Choroid plexus epithelial cell (primary cell): Measurements from ENCODE around the genes DMRTA1, LRRC19 and TMEM215.

GRCh38 chr9:21395939-21396648 lies 10.9 kb upstream of the IFNA2 start:
- RRBS, result under 1% methylated on average over 8 of the region's 35 CpGs

DNA sequence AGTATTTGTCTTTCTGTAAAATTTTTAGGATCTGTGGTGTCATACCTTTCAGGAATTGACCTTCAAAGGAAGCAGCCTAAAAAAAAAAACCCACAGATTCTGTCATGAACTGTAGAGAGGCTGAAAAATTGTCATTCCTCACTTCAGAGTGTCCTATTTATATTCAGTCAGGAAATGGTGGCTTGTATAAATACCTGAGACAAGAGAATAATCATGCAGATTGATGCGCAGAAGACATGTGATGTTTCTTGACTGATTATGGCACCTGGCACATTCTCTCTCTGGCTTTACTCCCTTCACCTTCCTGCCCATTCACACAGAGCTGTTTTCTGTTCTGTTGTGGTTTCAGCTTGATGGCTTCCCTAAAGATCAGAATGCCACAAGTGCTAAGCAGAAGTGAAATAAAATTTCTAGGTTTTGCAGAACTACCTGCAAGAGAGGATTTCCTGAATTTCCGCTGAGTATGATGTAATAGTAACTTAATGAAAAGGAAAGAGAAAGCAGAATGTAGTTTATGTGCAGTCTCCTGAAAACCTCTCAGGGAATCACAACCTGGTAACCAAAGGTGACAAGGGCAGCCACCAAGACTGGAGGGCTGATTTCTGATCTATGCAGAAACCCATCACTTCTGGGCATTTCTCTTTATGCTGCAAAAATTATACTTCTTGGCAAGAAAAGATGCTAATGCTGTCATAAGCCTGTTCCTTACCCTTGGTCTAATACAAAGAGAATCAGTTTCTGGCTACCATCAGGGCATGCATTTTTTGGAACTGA lies 4.0 kb downstream of the IFNA1 start:
- RRBS, result no CpG with 5 or more reads among the region's 2 CpGs

GRCh38 chr9:21836652-21836895 lies 34.1 kb downstream of the MTAP start:
- RRBS, result no CpG with 5 or more reads among the region's 4 CpGs

GRCh38 chr9:21905957-21906602 lies 68.6 kb downstream of the CDKN2A start:
- RRBS, result no CpG with 5 or more reads among the region's 5 CpGs

DNA sequence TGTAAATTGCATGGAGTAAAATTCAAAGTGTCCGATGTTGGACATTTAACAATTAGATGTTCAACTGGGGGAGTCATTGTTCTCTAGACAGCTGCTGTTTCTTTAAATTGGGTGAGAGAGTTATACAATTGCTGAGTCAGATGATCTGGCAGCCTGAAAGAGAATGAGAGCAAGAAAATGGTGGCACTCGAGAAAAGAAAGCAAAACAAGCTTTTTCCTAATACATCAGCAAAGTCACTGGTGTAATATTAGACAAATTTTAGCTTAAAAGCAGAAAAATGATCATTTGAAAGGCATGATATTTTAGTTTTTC lies 12.1 kb upstream of the CDKN2A start:
- RRBS, result no CpG with 5 or more reads among the region's 2 CpGs

- RRBS, result no CpG with 5 or more reads among the region's 17 CpGs
Observed at GRCh38 chr9:21996282-21997041, 12.6 kb downstream of the CDKN2B start.

DNA sequence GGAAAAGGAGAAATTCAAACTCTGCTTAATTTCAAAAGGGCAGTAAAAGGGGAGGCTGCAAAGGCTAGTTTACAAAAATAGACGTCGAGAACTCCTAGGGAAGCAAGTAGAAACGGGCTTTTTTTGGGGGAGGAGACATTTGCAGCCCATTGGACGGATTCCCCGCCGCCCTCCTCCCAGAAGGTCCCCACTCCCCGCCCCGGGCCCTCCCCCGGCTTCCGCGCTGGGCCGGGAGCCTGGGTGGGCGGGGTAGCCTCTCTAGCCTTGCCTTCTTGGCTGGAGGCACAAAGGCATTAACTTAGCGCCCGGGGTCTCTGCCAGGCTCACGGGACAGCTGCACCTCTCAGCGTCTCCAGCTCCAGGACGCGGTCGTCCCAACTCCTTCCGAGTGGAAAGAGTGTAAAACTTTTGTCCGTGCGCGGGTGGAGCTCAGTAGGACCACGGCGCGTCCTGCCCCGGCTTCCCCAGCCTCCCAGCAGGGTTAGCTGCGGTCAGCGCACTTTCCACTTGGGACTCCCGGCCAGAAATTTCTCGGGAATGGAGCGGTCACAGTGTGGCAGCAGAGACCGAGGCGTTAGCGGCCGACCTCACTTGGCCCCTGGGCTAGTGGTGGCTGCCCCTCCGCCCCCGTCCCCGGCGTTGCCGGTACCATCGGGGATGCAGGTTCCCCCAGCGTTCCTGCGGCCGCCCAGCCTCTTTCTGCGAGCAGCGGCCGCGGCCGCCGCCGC lies at the start of gene DMRTA1:
Gene DMRTA1 (plus strand): TSS at position 296 of the 728 bp plus-strand sequence.
- RRBS, result 3% methylated on average over 8 of the region's 53 CpGs

- RRBS, result no CpG with 5 or more reads among the region's 5 CpGs
Observed at GRCh38 chr9:23621825-23622388, 204.1 kb downstream of the ELAVL2 start.

DNA sequence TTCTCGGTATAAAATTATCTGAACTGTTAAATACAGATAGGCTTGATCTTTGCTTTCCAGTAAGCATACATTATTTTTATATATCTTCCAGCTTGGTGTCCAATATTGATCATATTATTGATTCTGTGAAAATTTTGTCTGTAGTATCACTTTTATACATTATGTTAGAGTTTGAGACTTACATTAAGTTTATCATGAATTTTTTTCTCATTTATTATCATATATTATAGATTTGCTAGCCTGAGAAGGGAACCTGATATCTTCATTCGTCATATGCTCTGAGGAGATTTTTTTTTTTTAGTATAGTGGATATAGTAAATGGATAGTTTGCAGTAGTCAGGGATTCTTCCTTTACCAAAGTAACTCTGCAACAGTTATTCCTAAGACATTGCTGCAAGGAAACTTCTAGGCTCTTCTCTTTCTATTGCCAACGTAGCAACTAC lies 70.6 kb downstream of the TUSC1 start:
- RRBS, result no CpG with 5 or more reads among the region's 3 CpGs

- RRBS, result no CpG with 5 or more reads among the region's 3 CpGs
Observed at GRCh38 chr9:27003449-27003815, 2.0 kb downstream of the LRRC19 start.

DNA sequence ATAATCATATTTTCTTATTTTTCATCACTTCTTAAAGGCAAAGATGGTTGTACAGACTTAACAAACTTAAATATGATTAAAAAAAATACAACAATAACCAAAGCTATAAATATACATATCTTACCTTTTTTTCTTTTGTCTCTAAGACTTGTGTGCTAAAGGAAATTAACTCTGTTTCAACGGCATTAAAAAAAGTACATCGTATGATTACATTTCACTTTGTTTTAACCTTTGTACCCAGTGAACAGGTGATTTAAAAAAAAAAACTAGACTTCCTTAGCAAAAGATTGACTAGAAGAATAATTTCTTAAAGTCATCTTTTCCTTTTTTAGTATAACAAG lies at the start of gene LRRC19:
Gene LRRC19 (minus strand): TSS at position 205 of the 341 bp plus-strand sequence.
- RRBS, result no CpG with 5 or more reads among the region's 2 CpGs

GRCh38 chr9:27110322-27110707 lies 1.3 kb downstream of the TEK start:
- RRBS, result no CpG with 5 or more reads among the region's 5 CpGs

GRCh38 chr9:27117698-27118174 lies 8.7 kb downstream of the TEK start:
- RRBS, result no CpG with 5 or more reads among the region's 9 CpGs

DNA sequence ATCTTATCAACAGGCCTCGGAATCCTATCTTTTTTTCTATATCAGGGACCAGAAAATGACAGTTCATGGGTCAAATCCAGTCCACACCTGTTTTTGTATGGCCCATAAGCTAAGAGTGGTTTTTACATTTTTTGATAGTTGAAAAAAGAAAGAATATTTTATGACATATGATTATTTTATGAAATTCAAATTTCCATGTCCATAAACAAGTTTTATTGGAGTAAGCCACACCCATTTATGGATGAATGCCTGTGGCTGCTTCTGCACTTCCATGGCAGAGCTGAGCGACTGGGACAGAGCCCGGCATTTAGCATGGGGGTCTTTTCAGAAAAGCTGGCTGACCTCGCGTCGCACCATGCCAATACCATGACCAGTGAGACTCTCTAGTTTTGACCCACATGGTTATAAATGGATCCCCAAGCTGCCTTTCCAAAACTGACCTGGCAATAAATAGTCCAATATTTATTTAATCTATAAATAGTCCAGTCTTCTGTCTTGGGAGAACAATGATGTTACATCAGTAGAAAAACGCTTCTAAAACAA lies 45.0 kb upstream of the EQTN start:
- RRBS, result no CpG with 5 or more reads among the region's 7 CpGs

- RRBS, result no CpG with 5 or more reads among the region's 4 CpGs
Observed at GRCh38 chr9:27379294-27379679, 82.3 kb upstream of the EQTN start.

GRCh38 chr9:27570921-27571342 lies 2.3 kb downstream of the C9orf72 start:
- RRBS, result no CpG with 5 or more reads among the region's 3 CpGs

DNA sequence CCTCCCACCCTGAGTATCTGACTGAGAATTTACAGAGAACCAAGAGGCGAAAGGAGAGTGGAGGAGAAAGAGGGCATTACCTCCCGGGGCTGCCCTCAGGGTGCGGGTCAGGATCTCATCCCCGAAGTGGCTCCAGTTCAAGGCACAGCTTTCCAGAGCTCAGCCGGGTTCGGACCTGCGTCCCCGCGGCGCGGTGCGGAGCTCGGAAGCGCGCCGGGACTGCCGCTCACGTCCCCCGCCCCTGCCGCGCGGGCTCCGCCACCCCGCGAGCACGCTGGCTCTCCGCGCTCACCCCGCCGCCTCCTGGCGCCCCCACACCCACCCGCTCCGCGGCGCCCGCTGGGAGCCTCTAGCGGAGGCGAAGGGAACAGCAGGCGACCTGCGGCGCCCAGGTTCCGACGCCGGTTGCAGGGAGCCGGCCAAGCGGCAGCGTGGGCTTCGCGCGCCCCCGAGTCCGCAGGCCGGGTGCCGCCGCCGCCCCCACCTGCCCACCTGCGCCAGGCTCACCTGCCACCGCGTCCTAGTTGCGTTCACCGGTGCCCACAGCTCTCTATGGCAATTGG lies 1.3 kb downstream of the LINGO2 start:
- RRBS, result 2% methylated on average over 31 of the region's 61 CpGs

- RRBS, result no CpG with 5 or more reads among the region's 3 CpGs
Observed at GRCh38 chr9:32523502-32524413, 2.2 kb downstream of the RIGI start.

DNA sequence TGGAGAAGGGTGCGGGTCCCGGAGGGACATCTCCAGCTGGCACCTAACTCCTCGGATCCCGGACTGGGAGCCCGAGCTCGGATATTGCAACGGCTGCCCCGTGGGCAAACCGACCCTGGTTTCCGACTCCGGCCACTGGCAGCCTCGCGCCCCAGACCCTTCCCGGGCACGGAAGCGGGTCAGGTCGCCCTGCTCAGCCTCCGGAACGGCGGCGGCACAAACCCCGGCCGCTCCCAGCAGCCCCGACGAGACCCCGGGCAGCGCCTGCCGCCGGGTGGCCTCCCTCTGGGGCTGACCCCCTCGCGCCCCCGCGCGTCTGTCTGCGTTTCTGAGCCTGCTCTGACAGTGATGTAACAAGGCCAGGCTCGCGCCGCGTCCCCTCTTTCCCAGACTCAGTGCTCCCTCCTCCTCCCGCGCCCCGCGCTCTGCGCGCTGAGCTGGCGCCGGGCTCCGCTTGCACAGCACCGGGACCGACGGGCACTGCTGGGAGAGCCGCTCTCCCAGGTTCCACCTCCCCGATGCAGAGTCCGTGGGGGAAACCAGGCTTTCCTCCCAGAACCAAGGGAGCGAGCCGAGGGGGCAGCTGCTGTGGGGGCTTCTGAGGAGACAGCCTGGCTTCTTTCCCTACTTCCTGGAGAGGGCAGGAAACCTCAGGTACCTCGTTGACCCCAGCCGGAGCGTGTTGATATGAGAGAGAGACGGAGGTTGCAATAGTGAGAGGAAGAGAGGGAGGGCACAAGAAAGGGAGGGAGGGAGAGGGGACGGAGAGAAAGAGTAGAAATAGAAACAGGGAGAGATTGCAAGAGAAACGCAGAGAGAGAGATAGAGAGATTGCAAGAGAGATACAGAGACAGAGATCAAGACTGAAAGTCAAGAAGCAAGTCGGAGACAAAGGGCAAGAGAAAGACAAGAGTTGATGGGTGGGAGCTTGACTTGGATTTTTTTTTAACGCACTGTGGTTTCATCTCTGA lies at the start of gene TMEM215:
Gene TMEM215 (plus strand): TSS at position 389 of the 971 bp plus-strand sequence.
- RRBS, result 2% methylated on average over 14 of the region's 64 CpGs

DNA sequence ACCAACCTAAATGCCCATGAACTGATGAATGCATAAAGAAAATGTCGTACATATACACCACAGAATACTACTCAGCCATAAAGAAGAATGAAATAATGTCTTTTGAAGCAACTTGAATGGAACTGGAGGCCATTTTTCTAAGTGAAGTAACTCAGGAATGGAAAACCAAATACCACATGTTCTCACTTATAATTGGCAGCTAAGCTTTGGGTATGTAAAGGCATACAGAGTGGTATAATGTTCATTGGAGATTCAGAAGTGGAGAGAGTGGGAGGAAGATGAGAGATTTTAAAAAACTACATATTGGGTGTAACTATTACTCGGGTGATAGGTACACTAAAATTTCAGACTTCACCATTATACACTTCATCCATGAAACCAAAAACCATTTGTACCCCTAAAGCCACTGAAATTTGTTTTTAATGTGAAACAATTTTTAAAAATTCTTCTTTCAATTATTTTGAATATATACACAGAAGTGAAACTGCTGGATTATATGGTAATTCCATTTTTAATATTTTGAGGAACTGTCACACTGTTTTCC lies 2.7 kb upstream of the APTX start:
- RRBS, result no CpG with 5 or more reads among the region's 2 CpGs